CMK (cell line): ENCODE data around the gene BARD1.

GRCh38 chr2:207801045-207801766, 31.5 kb upstream of the FZD5 start:
- RRBS, result no CpG with 5 or more reads among the region's 7 CpGs

DNA sequence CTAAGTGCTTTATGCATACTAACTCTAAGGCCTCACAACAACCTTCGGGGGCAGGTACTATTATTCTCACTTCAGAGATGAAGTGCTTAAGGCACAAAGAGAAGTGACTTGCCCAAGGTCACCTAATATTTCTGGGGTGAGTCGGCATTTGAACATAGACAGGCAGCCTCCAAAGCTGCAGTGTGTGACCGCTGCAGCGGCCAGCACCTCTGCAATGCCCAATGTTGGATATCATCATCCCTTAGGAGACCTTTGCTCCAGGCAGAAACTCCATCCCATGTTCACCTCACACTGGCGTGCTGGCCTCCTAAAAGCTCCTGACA, 127.7 kb upstream of the FZD5 start:
- RRBS, result no CpG with 5 or more reads among the region's 5 CpGs

- RRBS, result no CpG with 5 or more reads among the region's 4 CpGs
Observed at GRCh38 chr2:207902692-207903156, 122.6 kb downstream of the PLEKHM3 start.

DNA sequence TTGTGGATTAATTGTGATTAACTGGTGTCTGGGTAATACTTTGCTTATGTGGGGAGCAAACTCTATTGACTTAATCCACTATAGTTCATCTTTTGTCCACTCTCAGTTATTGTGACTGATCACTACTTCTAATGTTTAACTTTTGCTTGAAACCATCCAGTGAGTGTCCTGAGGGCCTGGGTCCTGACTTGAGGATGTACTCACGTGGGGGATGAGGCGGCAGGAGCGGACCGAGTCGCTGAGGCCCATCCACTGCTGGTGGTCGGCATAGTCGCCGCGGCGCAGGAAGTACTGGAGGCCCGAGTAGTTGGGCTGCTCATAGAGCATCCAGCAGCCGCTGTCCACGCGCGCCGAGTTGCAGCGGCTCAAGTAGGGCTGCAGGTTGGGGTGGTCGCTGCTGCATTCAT, 413 bp downstream of the CRYGD start:
- RRBS, result no CpG with 5 or more reads among the region's 18 CpGs

DNA sequence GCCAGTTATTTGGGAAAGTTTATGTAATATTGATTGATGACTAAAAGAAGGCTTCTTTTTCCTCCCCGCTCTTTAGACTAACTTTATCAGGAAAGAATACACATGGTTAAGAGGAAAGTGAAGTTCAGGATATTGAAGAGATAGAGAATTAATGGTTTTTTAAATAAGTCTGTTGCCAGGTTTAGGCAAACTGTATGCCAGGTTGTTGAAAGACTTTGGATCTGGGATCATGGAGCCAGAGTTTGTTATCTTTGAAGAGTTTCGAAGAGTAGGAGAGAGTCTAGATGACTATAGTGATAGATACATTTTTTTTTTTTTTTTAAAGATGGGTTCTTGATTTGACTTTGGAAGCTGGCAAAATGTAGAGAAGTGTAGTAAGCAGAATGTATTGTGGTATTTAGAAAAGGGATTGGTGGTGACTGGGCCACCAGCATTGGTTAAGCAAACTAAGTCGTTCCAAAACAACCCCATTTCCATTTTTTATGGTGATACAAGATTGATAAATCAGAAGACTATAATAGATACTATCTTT, 41.3 kb downstream of the PIKFYVE start:
- RRBS, result no CpG with 5 or more reads among the region's 3 CpGs

- RRBS, result no CpG with 5 or more reads among the region's 6 CpGs
Observed at GRCh38 chr2:208311845-208312424, 45.9 kb downstream of the PIKFYVE start.

DNA sequence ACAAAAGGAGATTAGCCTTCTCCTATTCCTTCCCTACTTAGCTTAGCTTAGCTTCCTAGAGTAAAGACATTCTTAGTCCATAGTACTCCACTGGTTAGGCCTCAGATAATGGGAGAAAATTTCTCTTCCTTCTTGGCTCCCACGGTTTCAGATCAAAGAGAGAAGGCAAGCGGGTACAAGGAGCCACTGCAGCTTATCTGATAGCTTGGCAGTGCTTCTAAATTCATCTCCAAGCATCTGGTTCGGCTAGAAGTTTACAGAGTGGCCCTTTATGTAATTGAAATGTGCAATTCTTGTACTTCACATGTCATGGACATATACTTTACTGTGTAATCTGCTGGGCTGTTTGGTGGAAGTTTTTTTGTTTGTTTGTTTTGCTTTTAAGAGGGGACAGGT, 46.7 kb downstream of the PIKFYVE start:
- RRBS, result no CpG with 5 or more reads among the region's 3 CpGs

- RRBS, result no CpG with 5 or more reads among the region's 3 CpGs
Observed at GRCh38 chr2:208542273-208543154, 135.9 kb downstream of the PTH2R start.

- RRBS, result no CpG with 5 or more reads among the region's 6 CpGs
Observed at GRCh38 chr2:209730230-209730688, 41.4 kb upstream of the UNC80 start.

GRCh38 chr2:210004850-210005319, 2.4 kb downstream of the RPE start:
- RRBS, result no CpG with 5 or more reads among the region's 2 CpGs

GRCh38 chr2:210032123-210033350, 30.1 kb downstream of the RPE start:
- RRBS, result no CpG with 5 or more reads among the region's 6 CpGs

GRCh38 chr2:210253272-210253617, 28.0 kb upstream of the ACADL start:
- RRBS, result no CpG with 5 or more reads among the region's 5 CpGs

DNA sequence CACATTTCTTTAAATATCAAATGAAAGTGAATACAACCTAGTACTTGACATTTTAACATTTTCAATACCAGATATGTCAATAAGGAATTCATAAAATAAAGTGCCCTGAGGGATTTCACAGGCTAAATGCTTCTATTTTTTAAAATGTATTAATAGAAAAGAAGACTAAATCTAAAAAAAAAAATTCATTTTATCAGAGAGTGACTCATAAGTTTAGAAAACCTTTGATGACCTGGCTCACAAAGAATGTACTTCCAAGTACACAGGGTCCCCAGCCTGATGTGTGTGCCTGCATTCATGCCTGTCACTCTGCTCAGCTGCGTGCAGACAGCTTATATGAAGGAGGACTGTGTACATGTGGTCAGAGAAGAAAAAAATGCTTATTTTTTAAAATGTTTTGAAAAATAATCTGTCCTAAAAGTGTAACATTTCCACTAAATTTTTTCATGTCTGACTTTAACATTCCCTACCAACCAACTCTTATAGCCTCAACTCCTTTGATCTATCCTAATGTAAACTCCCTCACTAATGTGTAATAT, 3.0 kb upstream of the CPS1 start:
- RRBS, result no CpG with 5 or more reads among the region's 1 CpG

DNA sequence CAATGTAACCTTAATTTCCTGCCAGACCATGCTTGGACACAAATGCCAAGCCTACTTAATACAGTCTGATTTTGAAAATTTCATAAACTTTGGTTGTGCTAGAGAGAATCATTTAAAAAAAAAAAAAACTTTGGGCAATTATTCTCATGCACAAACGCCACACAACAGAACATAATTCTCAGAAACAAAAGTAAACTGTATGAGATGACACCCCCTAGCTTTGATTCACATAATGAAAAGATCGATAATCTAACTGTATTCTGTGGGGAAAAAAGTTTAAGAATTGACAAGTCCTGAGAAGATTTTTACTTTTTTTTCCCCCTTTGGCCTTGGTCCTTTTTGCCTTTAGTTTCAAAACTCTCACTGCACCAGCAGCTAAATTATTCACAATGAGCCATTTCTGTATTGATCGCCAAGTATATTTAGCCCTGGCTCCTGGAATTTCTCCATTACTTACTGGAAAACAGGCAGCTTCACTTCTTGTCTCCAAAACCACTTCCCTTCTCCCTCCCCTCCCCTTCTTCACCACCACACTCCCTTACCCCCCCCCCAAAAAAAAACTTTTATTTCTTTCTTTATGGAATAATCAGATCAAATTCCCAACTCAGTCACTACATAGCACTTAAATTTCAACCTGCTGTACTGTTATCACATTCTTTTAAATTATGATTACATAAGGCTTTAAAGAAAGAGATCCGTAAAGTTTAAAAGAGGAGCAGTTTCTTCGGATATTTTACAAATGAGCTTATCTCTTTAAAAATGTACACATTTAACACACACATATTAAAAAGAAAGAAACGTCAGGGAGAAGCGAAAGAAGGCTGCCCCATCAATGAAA, 2.0 kb downstream of the IKZF2 start:
- RRBS, result no CpG with 5 or more reads among the region's 7 CpGs

GRCh38 chr2:213157198-213157815, 5.9 kb upstream of the IKZF2 start:
- RRBS, result no CpG with 5 or more reads among the region's 5 CpGs

- RRBS, result 2% methylated on average over 30 of the region's 113 CpGs
Observed at GRCh38 chr2:214809329-214810431, at the start of gene BARD1. TSS of gene BARD1 (minus strand) at chr2:214809683.

DNA sequence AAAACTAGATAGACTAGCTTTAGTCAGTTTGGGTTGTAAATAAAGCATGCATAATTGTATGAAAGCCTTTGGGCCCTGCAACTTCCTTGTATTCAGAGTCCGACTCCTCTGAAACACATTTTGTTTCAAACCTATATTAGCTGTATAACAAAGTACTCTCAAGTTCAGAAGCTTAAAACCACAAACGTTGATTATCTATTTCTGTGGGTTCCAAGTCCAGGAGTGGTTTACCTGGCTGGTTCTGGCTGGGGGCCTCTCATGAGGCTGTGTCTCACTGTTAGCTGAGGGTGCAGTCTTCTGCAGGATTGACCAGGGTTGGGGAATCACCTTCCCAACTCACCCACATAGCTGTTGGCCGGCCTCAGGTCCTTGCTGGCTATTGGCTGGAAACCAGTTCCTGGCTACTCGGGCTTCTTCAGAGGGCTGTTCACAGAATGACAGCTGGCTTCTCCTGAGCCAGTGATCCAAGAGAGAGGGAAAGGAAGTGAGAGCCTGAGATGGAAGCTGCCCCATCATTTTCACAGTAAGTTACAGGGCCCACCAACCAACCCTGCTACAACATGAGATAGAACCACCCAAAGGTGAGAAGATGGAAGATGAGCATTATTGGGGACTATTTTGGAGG, 18.0 kb upstream of the ATIC start:
- RRBS, result no CpG with 5 or more reads among the region's 4 CpGs

DNA sequence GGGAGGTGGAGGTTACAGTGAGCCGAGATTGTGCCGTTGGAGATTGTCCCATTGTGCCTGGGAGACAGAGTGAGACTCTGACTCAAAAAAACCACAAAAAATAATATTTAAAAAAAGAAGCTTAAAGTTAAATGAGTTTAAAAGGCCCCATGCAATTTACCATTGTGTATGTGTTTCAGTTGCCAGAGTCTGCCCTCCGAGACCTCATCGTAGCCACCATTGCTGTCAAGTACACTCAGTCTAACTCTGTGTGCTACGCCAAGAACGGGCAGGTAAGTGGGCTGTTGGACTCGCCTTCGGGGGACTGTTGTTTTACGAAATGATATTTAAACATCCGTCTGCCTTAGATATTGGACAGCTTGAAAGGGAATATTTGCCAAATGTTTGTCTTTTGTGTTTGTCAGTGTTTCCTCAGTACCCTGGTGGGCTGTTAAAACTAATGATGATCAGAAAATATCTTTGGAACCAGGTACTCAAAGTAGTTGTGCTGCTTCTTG, 32.8 kb downstream of the ATIC start:
- RRBS, result no CpG with 5 or more reads among the region's 10 CpGs